ENCODE results near the genes HMCN2 and ASS1.

- PRO-cap, 5 experiments, result no peak in any of the 5 experiments
- RAMPAGE, long total RNA, 2 experiments, result no peak in any of the 2 experiments
- RRBS, result no CpG with 5 or more reads among the region's 6 CpGs
Observed at GRCh38 chr9:129924735-129925244, 89.5 kb downstream of the USP20 start.

DNA sequence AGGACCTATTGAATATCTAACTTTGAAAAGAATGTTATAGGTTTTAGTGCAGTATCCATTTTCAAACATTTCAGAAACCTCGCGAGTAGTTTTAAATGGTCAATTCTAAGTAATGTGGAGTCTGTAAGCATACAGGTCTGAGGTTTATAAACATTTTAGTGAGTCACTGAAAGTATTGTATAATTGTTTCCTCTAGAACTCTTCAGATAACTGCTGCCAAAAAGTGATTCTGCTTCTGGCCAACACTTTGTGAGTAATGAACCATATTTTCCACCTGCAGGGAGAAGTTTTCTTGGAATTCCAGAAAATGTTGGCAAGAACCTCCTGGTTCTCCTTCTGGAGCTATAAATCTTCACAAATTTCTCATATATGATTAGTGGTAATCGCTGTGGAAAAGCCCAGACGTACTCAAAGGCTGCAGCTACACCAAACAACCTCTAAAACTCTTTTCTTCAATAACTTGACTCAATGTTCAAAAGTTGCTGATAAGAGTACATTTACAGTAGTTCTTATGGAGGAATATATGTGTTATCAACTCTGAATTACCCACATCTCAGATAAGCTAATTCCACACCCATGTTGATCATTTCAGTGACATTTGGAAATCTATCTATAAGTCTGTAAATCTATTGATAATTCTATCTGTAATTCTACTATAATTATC, 74.2 kb downstream of the FNBP1 start:
- PRO-cap, 5 experiments, result no peak in any of the 5 experiments
- RAMPAGE, long total RNA, 2 experiments, result no peak in any of the 2 experiments
- RRBS, result no CpG with 5 or more reads among the region's 4 CpGs

DNA sequence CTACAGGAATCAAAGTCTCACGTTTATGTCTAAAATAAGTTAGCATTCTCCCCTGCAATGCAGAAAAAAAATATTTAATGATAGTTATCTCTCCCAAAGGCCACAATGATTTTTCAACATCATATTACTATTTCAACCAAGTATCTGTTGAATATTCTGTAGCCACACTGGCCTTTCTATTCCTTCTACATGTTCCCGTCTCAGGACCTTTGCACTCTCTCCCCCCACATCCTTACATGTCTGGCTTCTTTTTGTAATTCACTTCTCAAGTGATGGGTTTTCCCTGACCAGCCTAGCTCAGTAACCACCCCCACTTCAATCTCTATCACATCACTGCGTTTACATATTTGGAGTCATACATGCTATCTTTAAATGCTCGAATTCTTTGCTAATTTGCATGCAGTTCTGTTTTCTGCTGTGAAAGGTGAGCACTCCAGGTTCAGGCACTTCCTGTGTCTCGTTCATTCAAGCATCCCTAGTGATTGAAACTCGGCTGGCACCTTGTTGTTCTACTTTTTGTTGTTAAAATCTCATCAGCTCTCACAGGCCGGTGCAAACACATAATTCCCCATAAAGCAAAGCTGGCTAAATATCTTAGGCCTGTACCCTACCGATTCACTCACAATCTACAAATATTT, 54.0 kb downstream of the FNBP1 start:
- PRO-cap, 5 experiments, result no peak in any of the 5 experiments
- RAMPAGE, long total RNA, 2 experiments, result no peak in any of the 2 experiments
- RRBS, result no CpG with 5 or more reads among the region's 8 CpGs

- PRO-cap, 5 experiments, result no peak in any of the 5 experiments
- RAMPAGE, long total RNA, 2 experiments, result no peak in any of the 2 experiments
- RRBS, result no CpG with 5 or more reads among the region's 8 CpGs
Observed at GRCh38 chr9:129990253-129991145, 52.5 kb downstream of the FNBP1 start.

DNA sequence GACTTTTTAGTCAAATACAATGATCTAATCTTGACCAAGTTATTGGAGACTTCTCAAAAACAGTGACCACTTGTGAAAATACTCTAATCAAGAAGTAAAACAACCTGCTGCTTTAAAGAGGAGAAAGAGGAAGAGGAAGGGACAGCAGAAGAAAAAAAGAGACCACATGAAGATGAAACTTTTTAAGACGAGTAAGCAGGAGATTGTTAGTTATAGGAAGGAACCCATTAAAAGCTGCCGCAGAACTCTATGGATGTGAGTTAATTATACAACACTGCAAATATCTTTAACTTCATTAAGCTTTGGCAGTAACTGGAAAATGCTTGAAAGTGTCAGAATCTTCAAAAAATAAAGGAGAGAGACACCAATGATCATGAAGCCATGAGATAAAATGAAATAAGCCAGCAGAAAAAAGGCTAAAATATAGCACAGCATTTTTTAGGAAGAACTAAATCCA, 2.4 kb upstream of the FNBP1 start:
- PRO-cap, 5 experiments, result peak in 1 of 5 experiments; most common minus-strand start position 85 of the sequence (in 1)
- RAMPAGE, long total RNA, 2 experiments, result no peak in any of the 2 experiments
- RRBS, result no CpG with 5 or more reads among the region's 2 CpGs

DNA sequence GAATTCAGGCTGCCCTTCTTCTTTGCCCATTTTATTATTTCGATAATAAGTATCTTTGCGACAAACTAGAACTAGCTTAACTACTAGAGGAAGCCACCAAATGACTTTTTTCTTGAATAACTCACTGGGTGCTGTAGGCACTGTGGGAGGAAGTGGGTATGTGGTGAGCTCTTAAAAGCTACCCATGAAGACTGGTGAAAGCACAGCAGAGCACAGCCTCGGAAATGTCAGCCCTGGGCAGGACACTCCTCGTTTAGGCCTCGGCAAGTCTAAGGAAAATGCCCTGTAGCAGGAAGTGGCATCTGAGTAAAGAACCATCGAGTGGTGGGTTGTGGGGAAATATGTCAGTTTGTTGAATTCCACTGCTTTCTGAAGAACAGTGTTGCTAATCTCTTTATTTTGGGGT, 44.0 kb upstream of the NCS1 start:
- PRO-cap, 5 experiments, result peak in 1 of 5 experiments; most common plus-strand start position 203 of the sequence (in 1); most common minus-strand start position 193 of the sequence (in 1)
- RAMPAGE, long total RNA, 2 experiments, result no peak in any of the 2 experiments
- RRBS, result no CpG with 5 or more reads among the region's 6 CpGs

- PRO-cap, 5 experiments, result peak in 1 of 5 experiments; most common minus-strand start chr9:130235922 (in 1)
- RAMPAGE, long total RNA, 2 experiments, result no peak in any of the 2 experiments
- RRBS, result 100% methylated on average over 1 of the region's 35 CpGs
Observed at GRCh38 chr9:130235613-130236340, 29.8 kb upstream of the HMCN2 start.

DNA sequence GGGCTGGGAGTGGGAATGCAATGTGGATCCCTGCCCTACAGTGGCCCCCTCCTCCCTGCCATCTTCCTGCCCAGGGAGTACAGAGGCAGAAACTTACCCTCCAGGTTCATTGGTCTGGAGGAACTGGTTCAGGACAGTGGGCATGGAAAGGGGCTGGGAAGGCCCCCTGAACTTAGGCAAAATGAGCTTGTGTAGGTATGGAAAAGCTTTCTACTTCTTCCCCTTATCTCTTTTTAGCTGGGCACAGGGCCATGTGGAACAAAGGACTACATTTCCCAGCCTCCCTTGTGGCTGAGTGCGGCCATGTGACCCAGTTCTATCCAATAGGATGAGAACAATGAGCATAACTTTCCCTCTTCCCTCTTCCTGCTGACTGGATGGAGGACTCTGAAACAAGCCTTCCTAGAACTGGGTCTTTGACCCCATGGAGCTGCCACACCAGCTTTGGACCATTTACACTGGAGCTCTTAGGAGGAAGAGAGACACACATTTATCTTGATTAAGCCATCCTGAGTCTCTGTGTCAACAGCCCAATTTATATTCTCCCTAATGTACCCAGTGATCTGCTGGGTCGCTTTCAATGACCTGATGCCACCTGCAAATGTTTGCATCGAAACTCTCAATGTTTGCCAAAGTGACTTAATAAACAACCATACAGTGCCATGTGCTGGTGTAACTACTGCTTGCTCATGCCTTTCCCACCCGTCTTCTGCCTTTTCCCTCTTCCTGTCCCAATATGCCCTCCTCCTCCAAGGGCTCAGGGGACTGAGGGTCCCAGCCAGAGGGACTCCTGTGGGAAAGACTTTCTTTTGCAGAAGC, 24.9 kb upstream of the HMCN2 start:
- PRO-cap, 5 experiments, result peak in 2 of 5 experiments; most common plus-strand start position 372 of the sequence (in 2)
- RAMPAGE, long total RNA, 2 experiments, result no peak in any of the 2 experiments
- RRBS, result no CpG with 5 or more reads among the region's 4 CpGs

GRCh38 chr9:130261279-130261843, 4.2 kb upstream of the HMCN2 start:
- PRO-cap, 5 experiments, result no peak in any of the 5 experiments
- RAMPAGE, long total RNA, 2 experiments, result no peak in any of the 2 experiments
- RRBS, result no CpG with 5 or more reads among the region's 10 CpGs

DNA sequence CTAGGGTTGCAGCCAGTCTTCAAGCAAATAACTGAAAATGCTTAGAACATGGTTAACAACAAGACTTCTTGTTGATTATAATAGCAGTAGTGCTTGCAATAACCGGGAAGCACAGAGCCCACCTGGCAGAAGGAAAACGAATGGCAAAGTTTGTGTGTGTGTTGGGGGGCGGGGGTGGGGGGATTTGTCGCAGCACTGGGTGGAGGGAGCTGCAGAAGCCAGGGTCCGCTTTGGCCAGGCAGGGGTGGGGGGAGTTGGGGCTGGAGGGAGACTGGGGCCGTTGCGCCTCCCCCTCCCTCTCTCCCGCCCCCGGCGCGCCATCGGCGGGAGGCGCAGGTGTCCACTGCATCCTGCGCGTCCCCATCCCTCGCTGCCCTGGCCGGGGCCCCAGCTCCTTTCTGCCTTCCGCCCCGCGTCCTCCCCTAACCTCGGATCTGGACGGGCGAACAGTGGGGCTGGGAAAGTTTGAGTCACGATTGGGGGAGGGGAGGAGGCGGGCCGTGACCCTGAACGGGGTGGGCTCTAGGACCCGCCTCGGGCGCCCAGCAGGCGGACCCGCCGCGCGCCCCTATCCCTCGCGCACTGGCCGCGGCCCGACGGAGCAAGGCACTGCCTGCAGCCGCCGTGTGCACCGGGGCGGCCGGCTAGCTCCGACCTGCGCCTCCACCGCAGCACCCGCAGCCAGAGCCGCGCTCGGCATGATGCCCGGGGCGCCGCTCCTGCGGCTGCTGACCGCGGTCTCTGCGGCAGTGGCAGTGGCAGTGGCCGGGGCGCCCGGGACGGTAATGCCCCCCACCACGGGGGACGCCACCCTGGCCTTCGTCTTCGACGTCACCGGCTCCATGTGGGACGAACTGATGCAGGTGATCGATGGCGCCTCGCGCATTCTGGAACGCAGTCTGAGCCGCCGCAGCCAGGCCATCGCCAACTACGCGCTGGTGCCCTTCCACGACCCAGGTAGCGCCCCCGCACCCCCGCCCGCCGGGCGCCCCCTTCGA, at the start of gene HMCN2:
TSS of gene HMCN2 (plus strand) at position 580 of the 998 bp plus-strand sequence.
- PRO-cap, 5 experiments, result peak in 2 of 5 experiments; most common plus-strand start position 582 of the sequence (in 2); most common minus-strand start position 436 of the sequence (in 2)
- RAMPAGE, long total RNA, 2 experiments, result no peak in any of the 2 experiments
- RRBS, result 5% methylated on average over 34 of the region's 90 CpGs

DNA sequence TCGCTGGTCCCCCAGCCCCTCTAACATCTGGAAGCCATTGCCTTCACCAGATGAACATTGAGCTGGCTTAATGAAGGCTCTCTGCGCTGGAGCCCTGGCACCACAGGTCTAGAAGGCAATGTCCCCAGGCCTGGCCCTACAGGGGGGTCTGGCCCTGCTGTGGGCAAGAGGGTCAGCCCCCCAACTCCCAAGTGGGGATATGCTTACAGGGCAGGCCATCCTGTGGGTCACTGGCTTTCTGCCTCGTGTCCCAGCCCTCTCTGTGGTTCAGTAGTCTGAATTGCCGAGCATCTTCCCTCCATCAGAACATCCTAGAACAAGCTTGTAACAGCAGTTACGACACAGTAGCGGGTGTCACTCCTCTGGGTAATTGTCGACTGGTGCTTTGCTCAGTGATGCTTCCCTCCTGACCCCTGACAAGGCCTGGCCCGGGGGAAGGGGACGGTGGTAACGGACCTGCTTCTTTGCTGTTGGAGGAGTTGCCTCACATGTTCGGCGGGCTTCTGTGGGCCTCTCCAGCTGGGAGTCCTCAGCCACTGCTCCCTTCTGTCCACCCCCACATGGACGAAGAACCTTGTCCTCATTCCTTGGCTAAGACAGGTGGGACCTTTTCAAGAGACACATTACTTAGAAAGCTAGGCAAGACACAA, 24.7 kb downstream of the HMCN2 start:
- PRO-cap, 5 experiments, result no peak in any of the 5 experiments
- RAMPAGE, long total RNA, 2 experiments, result no peak in any of the 2 experiments
- RRBS, result no CpG with 5 or more reads among the region's 13 CpGs

- PRO-cap, 5 experiments, result no peak in any of the 5 experiments
- RAMPAGE, long total RNA, 2 experiments, result no peak in any of the 2 experiments
- RRBS, result no CpG with 5 or more reads among the region's 6 CpGs
Observed at GRCh38 chr9:130314651-130315109, 49.1 kb downstream of the HMCN2 start.

DNA sequence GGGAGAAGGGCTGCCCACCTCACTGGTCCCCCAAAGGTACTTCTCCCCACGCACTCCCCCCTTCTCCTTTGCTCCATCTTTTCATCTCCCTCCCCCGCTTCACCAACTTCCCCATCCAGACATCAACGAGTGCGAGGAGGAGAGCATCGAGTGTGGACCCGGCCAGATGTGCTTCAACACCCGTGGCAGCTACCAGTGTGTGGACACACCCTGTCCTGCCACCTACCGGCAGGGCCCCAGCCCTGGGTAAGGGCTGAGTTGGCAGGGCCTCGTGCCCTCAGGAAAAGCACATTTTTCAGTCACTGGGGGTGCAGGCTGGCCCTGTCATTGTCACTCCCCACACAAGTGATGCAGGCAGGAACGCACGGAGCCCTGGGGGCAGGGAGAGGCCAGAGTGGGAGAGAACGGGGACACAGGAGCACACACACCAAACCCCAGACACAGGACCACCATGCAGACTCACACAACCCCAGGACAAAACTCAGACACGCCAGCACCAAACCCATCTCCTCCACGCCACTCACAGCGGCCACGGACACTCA, 12.4 kb upstream of the ASS1 start:
- PRO-cap, 5 experiments, result peak in 2 of 5 experiments; most common plus-strand start position 392 of the sequence (in 2)
- RAMPAGE, long total RNA, 2 experiments, result no peak in any of the 2 experiments
- RRBS, result 25% methylated on average over 3 of the region's 16 CpGs

- PRO-cap, 5 experiments, result peak in 1 of 5 experiments; most common plus-strand start chr9:130444104 (in 1)
- RAMPAGE, long total RNA, 2 experiments, result no peak in any of the 2 experiments
- RRBS, result 7% methylated on average over 4 of the region's 9 CpGs
Observed at GRCh38 chr9:130444091-130444464, 683 bp upstream of the ASS1 start.

- PRO-cap, 5 experiments, result peak in 5 of 5 experiments; most common plus-strand start chr9:130444958 (in 5); most common minus-strand start chr9:130444720 (in 3)
- RAMPAGE, long total RNA, 2 experiments, result start-site peak on the plus strand in 2 of 2 experiments, at chr9:130444915-130444974 at its widest, 1,799 to 5,817 reads per replicate
- RRBS, result 2% methylated on average over 42 of the region's 84 CpGs
Observed at GRCh38 chr9:130444662-130445529, at the start of gene ASS1. Gene ASS1 (plus strand): TSS chr9:130444961.

- PRO-cap, 5 experiments, result peak in 3 of 5 experiments; most common plus-strand start chr9:130500105 (in 2); most common minus-strand start chr9:130499991 (in 2)
- RAMPAGE, long total RNA, 2 experiments, result no peak in any of the 2 experiments
- RRBS, result 23% methylated on average over 4 of the region's 11 CpGs
Observed at GRCh38 chr9:130499655-130500416, 55.1 kb downstream of the ASS1 start.

DNA sequence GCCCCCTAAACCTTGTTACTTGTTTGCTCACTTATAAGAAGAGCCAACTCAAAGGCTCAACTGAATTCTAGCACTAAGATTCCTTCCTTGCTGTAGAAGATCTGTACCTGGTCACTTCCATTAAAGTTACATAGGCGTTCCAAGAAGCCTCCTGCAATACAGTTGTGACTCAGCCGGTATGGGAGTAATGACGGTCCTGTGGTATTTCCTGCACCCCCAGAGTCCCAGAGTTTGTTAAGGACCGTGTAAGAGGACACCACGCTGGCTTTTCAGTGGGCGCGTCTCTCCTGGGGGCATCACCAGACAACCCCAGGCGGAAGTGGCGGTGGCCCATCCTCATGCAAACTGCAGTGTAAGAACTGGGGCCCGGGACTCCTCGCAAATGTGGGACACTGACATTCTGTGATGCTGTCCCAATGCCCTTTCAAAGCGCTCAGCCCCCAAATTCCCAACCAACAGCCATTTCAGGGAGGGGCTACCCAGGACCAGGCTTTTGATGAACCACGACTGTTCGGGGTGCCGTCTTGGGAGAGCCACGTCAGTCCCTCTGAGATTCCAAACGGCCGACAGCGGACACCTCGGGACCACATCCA, 542 bp upstream of the FUBP3 start:
- PRO-cap, 5 experiments, result no peak in any of the 5 experiments
- RAMPAGE, long total RNA, 2 experiments, result no peak in any of the 2 experiments
- RRBS, result no CpG with 5 or more reads among the region's 20 CpGs

- PRO-cap, 5 experiments, result no peak in any of the 5 experiments
- RAMPAGE, long total RNA, 2 experiments, result no peak in any of the 2 experiments
- RRBS, result no CpG with 5 or more reads among the region's 5 CpGs
Observed at GRCh38 chr9:130590080-130590968, 10.9 kb downstream of the FUBP3 start.

GRCh38 chr9:130623437-130624349, 40.7 kb upstream of the PRDM12 start:
- PRO-cap, 5 experiments, result no peak in any of the 5 experiments
- RAMPAGE, long total RNA, 2 experiments, result no peak in any of the 2 experiments
- RRBS, result 97% methylated on average over 5 of the region's 12 CpGs

GRCh38 chr9:130768096-130768945, 66.7 kb upstream of the ABL1 start:
- PRO-cap, 5 experiments, result no peak in any of the 5 experiments
- RAMPAGE, long total RNA, 2 experiments, result no peak in any of the 2 experiments
- RRBS, result no CpG with 5 or more reads among the region's 7 CpGs